ENCODE results near the gene ACAD11.

DNA sequence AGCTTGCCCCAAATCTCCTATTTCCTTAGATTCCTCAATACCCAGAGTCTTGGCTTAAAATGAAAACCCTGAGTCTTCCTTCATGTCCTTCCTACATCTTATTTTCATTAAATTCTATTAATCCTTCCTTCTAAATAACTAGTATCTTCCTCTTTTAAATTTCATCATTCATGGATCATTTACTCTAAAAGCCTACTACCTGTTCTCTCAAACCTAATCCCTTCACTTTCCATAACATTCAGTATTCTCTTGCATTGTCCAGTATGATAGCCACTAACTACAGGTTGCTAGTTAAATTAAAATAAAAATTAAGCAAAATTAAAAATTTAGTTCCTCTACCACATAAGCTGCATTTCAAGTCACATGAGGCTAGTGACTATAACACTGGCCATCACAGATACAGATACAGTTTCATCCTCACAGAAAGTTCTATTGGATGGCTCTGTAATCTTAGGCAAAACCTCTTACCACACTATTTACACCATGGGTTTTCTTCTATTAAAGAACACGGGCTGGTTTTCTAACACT is 112.8 kb downstream of the TMCC1 start:
- PRO-cap, result no peak

DNA sequence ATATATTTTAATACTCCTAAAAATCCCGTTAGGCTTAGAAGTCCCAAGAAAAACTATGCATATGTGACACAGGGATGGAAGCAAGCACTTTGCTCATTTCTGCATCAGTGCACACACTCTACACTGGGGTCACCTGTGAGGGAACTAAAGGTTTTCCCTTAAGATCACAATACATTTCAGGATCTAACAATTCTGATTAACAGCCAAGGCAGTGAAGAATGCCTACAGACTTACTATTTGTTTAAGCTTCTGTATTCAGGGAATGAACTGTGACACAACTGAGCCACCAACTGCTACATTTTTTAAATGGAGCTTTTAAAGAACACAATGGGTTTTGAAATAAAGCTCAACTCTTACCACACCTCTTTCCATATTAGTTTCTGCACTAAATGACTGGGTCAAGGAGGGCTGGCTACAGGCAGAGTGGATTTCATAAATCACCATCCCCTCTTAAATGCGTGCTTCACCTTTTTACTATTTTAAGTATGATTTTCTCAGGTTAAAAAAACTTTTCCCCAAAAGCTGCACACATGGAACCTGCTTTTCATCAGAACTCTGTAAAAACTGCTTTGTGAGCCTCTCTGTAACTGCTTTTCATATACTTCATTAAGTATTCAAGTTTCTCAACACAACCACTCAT is 100.2 kb downstream of the TMCC1 start:
- PRO-cap, result bidirectional peak, plus-strand start at position 388 of the sequence, minus-strand start at position 292 of the sequence

- PRO-cap, result no peak
These were observed 97.9 kb downstream of the ALG1L2 start for GRCh38 chr3:130179330-130180116.

DNA sequence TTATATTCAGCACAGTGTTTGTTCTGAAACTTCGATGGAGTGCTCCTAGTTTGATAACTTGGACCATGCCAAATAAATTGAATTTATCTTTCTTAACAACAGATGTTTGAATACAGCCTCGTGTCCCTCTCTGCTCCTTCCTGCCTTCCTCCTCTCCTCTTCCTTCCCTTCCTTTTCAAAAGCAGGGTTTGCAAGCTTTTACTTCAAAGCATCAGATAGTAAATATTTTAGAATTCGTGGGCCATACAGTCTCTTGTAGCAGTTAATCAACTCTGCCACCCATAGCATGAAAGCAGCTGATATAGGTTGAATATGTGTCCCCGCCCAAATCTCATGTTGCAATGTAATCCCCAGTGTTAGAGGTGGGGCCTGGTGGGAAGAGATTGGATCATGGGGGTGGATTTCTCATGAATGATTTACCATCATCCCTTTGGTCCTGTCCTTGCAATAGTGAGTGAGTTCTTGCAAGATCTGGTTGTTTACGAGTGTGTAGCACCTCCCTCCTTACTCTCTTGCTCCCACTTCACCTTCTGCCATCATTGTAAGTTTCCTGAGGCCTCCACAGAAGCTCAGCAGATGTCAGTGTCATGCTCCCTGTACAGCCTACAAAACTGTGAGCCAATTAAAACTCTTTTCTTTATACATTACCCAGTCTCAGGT is 102.6 kb downstream of the ALG1L2 start:
- PRO-cap, result no peak

DNA sequence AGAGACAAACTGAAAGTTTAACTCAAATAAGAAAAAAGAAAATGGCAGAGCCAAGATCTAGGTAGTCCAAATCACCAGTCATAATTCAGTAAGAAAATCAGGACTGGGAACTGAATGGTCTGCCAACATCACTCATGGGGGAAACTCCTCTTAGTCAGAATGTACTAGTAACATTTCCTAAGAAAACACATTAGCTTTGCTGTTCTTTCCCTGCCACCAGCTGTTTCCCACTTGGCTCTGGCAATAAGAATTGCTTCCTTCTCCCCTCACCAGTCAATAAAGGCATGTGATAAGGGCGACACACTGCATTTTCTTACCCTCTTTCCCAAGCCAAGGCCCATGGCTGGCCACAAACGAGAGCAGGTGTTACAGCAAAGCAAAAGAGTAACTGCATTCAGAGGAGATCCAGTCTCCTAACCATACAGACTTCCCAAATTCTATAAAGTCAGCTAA is 46.1 kb downstream of the PIK3R4 start:
- PRO-cap, result no peak

- PRO-cap, result unidirectional peak, plus-strand start at chr3:130893078; bidirectional peak, plus-strand start at chr3:130893500, minus-strand start at chr3:130893483
These were observed 864 bp upstream of the ATP2C1 start for GRCh38 chr3:130892628-130893811.

GRCh38 chr3:131217385-131217892 is 164.1 kb upstream of the NUDT16 start:
- PRO-cap, result no peak

DNA sequence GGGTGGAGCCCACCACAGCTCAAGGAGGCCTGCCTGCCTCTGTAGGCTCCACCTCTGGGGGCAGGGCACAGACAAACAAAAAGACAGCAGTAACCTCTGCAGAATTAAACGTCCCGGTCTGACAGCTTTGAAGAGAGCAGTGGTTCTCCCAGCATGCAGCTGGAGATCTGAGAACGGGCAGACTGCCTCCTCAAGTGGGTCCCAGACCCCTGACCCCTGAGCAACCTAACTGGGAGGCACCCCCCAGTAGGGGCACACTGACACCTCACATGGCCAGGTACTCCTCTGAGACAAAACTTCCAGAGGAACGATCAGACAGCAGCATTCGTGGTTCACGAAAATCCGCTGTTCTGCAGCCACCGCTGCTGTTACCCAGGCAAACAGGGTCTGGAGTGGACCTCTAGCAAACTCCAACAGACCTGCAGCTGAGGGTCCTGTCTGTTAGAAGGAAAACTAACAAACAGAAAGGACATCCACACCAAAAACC is 49.6 kb upstream of the NUDT16 start:
- PRO-cap, result no peak

DNA sequence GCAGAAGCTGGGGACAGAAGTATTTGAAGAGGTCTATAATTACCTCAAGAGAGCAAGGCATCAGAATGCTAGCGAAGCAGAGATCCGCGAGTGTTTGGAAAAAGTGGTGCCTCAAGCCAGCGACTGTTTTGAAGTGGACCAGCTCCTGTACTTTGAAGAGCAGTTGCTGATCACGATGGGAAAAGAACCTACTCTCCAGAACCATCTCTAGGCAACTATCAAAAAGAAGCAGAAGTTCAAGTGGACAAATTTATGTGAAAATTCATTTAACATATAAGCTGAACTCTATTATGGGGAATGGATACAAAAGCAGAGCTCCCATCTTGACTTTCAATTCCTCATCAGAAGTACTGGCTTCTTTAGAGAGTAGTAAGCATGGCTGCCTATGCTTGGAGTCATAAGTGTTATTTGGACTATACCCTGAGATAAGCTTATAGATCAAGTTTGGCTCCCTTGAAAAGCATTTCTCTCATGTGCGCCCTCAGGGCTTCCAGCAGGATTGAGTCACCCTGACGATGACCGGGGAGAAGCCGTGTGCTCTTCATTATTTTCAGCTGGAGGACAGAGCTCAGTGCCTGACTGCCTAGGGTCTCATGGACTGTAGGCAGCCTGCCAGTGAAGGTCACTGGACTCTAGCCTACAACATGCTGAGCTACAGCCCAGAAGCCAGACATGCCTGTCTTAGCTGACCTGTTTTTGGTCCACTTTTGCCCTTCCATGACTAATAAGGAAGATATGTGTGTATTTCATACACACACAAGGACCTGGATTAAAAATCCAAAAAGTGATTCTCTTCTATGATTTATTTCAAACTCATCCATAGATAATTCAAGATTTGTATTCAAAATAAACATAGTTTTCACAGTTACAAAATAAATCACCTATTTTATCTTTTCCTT is 31.8 kb upstream of the NUDT16 start:
- PRO-cap, result no peak

- PRO-cap, result no peak
These were observed 1.9 kb downstream of the NUDT16 start for GRCh38 chr3:131383359-131383936.

- PRO-cap, result no peak
These were observed 25.5 kb downstream of the MRPL3 start for GRCh38 chr3:131477307-131477616.

GRCh38 chr3:131492931-131493395 is 9.8 kb downstream of the MRPL3 start:
- PRO-cap, result no peak

DNA sequence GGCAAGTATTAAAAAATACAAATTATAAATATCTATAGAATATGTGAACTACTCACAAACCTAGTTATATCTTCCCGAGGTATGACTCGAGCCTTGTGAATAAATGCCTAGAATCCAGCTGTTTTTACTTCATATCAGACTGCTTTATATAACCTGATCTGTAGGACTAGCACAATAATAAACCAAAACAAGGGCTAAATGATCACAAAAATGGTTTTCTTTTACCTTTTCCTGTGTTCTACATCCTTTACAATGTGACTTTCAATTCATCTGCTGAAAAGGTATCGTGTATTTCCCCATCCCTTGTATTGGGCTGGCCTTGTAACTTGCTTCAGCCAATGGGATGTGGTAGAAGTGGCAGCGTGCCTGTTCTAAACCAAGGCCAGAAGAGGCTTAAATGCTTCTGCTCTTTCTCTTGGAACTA is 230.5 kb downstream of the CPNE4 start:
- PRO-cap, result no peak

- PRO-cap, result no peak
These were observed 31.9 kb upstream of the ACP3 start for GRCh38 chr3:132285012-132286014.

DNA sequence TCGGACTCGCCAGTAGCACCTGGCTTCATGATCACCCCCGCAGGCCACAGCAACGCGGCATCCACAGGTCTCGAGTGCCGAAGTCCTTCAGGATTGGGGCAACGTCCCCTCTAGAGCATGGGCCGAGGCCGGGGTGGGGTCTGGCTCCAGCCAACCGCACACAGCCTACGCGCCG is at the start of gene ACAD11:
ACAD11 (minus strand) TSS at position 87 of the 175 bp plus-strand sequence.
- PRO-cap, result bidirectional peak, plus-strand start outside the sequence, minus-strand start at position 76 of the sequence

- PRO-cap, result no peak
These were observed 1.1 kb upstream of the NPHP3 start for GRCh38 chr3:132723327-132723604.

GRCh38 chr3:133099983-133100402 is 61.8 kb downstream of the TMEM108 start:
- PRO-cap, result no peak

- PRO-cap, result no peak
These were observed 69.6 kb downstream of the BFSP2 start for GRCh38 chr3:133469475-133469818.

DNA sequence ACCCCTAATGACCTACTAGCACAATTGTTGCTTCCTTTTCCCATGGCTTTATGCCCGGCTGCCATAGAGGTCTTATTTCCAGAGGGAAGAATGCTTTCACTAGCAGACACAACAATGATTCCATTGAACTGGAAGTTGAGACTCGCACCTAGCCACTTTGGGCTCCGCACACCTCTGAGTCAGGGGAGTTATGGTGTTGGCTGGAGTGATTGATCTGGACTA is 60.7 kb upstream of the CDV3 start:
- PRO-cap, result no peak

- PRO-cap, result no peak
These were observed 9.0 kb downstream of the CDV3 start for GRCh38 chr3:133582420-133583040.